Stomach (tissue), 7 donors: ENCODE measurements around the gene CYP2A7.

- PRO-cap: no peak
- RAMPAGE, long total RNA, 5 experiments: no peak in any of the 5 experiments
- RRBS: no CpG with 5 or more reads among the region's 7 CpGs
These were observed 5.0 kb downstream of the ACTMAP start for GRCh38 chr19:40745281-40745738.

DNA sequence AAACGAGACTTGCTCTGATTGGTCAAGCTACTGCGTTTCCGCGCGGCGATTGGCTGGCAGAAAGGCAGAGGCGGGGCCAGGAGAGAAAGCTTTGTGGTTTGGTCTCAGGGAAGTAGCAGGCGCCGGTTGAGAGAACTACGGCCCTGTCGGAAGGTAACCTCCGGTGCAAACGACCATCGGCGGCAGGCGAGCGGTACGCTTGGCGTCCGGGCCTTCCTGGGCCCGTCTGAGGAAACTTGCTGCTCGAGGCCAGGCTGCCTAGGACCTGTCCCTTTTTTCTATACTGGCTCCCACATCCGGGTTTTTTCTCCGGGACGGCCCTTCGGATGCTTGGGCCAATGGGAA lies 246 bp upstream of the SNRPA start:
- PRO-cap: bidirectional peak, plus-strand start at position 118 of the sequence, minus-strand start outside the sequence; bidirectional peak, plus-strand start outside the sequence, minus-strand start at position 282 of the sequence
- RAMPAGE, long total RNA, 5 experiments: start-site peak on the plus strand in 3 of 5 experiments, centred at positions 94 to 105 of the sequence, 16 to 47 reads per replicate
- RRBS: 1% methylated on average over 14 of the region's 26 CpGs

GRCh38 chr19:40882057-40882518 lies at the start of gene CYP2A7:
Gene CYP2A7 (minus strand): TSS chr19:40882231.
- PRO-cap: no peak
- RAMPAGE, long total RNA, 5 experiments: no peak in any of the 5 experiments
- RRBS: no CpG with 5 or more reads among the region's 4 CpGs

DNA sequence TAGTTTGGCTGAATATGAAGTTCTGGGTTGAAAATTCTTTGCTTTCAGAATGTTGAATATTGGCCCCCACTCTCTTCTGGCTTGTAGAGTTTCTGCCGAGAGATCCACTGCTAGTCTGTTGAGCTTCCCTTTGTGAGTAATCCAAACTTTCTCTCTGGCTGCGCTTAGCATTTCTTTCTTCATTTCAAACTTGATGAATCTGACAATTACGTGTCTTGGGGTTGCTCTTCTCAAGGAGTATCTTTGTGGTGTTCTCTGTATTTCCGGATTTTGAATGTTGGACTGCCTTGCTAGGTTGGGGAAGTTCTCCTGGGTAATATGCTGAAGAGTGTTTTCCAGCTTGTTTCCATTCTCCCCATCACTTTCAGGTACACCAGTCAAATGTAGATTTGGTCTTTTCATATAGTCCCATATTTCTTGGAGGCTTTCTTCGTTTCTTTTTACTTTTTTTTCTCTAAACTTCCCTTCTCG lies 21.3 kb upstream of the CYP2B6 start:
- PRO-cap: no peak
- RAMPAGE, long total RNA, 5 experiments: no peak in any of the 5 experiments
- RRBS: no CpG with 5 or more reads among the region's 6 CpGs

GRCh38 chr19:41003586-41004493 lies 12.8 kb downstream of the CYP2B6 start:
- PRO-cap: no peak
- RAMPAGE, long total RNA, 5 experiments: no peak in any of the 5 experiments
- RRBS: no CpG with 5 or more reads among the region's 21 CpGs

- PRO-cap: no peak
- RAMPAGE, long total RNA, 5 experiments: start-site peak on the plus strand in 1 of 5 experiments, at chr19:41206742-41207062 at its widest, 11 reads per replicate
- RRBS: no CpG with 5 or more reads among the region's 17 CpGs
These were observed 12.2 kb upstream of the AXL start for GRCh38 chr19:41206653-41207308.

DNA sequence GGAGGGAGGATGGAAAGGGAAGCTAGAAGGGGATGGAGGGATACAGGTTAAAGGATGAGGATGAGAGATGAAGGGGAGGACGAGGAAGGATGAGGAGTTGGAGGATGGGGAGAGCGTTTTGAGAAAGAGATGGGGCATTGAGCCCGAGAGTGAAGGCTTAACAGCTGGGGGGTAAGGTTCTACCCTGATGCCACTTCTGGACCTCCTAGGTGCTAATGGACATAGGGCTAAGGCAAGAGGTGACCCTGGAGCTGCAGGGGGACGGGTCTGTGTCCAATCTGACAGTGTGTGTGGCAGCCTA lies 19.9 kb downstream of the AXL start:
- PRO-cap: no peak
- RAMPAGE, long total RNA, 5 experiments: no peak in any of the 5 experiments
- RRBS: no CpG with 5 or more reads among the region's 4 CpGs

GRCh38 chr19:41263352-41264275 lies 558 bp upstream of the HNRNPUL1 start:
- PRO-cap: bidirectional peak, plus-strand start at chr19:41263392, minus-strand start at chr19:41263423; bidirectional peak, plus-strand start at chr19:41263494, minus-strand start at chr19:41263495; bidirectional peak, plus-strand start at chr19:41264019, minus-strand start at chr19:41263657
- RAMPAGE, long total RNA, 5 experiments: no peak in any of the 5 experiments
- RRBS: 1% methylated on average over 15 of the region's 56 CpGs

GRCh38 chr19:41264650-41265624 lies 765 bp downstream of the HNRNPUL1 start:
- PRO-cap: bidirectional peak, plus-strand start at chr19:41264802, minus-strand start at chr19:41264798; bidirectional peak, plus-strand start at chr19:41265093, minus-strand start at chr19:41264970
- RAMPAGE, long total RNA, 5 experiments: start-site peak on the plus strand in 3 of 5 experiments, at chr19:41265017-41265129 at its widest, 13 to 65 reads per replicate
- RRBS: 2% methylated on average over 25 of the region's 69 CpGs

DNA sequence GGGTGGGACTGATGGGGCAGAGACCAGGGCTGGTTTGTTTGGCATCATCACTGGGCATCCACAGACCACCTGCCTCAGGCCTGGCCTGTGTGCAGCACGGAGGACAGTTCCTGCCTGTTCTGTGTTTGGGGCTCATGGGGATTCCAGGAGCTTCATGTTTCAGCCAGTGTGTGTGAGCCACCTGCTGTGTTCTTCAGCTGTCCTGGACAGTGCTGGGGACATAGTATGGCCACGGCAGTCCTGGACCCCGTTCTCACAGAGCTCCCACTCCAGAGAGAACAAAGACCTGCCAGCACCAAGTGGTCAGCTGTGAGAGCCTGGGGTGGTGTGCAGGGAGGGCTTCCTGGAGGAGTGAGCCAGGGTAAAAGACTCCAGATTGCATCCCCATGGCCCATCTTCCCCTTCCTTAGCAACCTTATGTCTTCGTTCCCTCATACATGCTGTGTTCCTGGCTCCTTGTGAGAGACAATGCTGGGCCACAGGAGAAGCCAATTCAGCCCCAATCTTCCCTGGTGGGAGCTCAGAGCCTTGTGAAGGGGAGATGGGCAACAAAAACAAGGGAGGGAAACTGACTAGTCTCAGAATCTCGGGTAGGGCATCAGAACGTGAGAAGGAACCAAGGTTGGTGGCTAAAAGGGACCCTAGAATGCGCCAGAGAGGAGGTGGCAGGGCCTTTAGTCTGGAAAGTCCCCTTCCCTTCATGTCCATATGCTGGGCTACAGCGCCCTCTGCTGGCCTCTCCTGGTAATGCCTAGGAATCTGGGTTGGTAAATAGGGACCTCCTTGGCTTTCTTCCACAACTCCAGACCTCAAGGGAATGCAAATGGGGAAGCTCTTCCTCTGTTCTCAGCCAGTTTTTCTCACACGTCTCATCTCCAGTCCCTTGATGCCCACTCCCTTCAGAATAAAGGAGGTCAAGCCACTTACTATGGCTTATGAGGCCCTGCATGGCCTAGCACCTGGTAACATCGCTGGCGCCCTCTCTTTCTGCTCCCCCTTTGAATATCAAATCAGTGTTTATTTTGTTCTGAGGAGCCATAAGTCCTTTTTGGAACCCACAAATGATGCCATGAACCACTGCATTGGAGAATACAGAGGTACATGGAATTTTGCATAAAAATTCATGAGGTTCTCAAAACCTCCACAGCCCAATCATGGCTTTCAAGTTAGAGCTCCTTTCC lies 1.6 kb upstream of the CCDC97 start:
- PRO-cap: unidirectional peak, plus-strand start at position 799 of the sequence
- RAMPAGE, long total RNA, 5 experiments: no peak in any of the 5 experiments
- RRBS: no CpG with 5 or more reads among the region's 11 CpGs

- PRO-cap: no peak
- RAMPAGE, long total RNA, 5 experiments: no peak in any of the 5 experiments
- RRBS: no CpG with 5 or more reads among the region's 13 CpGs
These were observed 10.8 kb downstream of the CCDC97 start for GRCh38 chr19:41320522-41321448.

DNA sequence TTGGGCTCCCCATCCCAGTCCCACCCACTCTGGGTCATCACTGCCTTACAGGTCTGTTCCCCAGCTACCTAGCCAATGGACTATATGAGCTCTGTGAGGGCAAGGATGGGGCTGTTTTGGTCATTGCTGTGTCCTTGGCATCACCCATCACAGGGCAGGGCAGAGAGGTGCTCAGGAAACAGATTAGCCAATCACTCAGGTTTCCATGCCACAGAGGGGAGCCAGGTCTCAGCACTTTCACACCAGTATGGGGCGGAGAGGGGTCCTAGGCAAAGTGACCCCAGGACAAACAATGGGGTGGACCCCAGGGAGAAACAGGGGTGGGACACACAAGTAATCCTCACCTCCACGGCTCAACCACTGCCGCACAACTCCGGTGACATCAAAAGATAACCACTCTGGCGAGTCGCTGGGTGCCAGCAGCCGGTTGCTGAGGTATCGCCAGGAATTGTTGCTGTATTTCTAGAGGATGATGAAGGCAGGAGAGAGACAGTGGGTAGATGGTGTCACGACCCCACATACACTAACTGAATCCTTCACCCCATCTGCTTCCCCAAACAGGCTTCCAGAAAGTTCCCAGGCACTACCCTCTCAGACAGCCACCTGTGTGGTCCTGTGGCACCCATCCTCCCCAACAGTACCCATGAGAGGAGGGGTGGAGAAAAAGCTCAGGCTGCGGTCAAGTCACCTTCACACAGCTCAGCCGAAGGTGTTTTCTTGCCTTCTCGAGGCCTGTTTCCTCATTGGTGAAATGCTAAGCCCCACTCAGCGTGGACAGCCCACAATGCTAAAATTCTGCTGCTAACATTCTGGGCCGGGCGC lies 9.1 kb downstream of the TGFB1 start:
- PRO-cap: no peak
- RAMPAGE, long total RNA, 5 experiments: start-site peak on the minus strand in 1 of 5 experiments, centred at position 401 of the sequence, 10 reads per replicate
- RRBS: 97% methylated on average over 4 of the region's 15 CpGs

GRCh38 chr19:41447648-41448237 lies 4.8 kb downstream of the ERICH4 start:
- PRO-cap: no peak
- RAMPAGE, long total RNA, 5 experiments: no peak in any of the 5 experiments
- RRBS: no CpG with 5 or more reads among the region's 14 CpGs

DNA sequence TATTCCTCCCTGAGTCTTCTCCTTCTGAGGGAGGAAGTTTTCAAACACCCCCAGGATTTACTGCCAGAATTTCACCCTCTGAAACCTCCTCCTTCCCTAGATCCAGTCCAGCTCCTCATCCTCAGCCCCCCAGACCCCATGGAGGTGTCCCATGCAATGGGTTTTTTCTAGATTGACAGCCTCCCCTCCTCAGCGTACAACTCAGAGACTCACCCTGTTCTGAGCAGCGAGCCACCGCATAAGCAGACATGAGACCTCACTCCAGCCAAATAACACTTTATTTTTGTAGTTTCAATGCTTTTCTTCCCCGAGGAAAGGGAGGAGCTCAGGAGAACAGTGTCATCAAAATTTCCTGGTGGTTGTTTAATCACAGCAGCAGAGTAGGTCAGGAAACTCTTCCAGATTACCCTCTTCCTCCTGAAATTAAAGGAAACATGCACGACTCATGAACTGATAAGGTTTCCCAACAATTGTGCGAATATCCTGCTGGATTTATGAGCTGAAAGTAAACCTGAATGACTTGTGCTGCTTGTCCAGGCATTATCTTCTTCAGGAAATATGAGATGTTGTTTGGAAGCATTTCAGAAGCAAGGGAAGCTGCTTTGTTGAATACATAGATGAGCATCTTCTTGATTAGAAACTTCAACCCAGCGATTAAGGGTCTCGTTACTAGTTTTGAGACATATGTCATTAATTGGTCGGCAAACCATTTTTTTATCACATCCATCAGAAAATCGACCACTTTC lies 36.1 kb downstream of the ERICH4 start:
- PRO-cap: bidirectional peak, plus-strand start at position 508 of the sequence, minus-strand start at position 274 of the sequence
- RAMPAGE, long total RNA, 5 experiments: no peak in any of the 5 experiments
- RRBS: no CpG with 5 or more reads among the region's 10 CpGs

GRCh38 chr19:41548785-41549589 lies 27.0 kb upstream of the CEACAM21 start:
- PRO-cap: bidirectional peak, plus-strand start at chr19:41549518, minus-strand start at chr19:41549361
- RAMPAGE, long total RNA, 5 experiments: no peak in any of the 5 experiments
- RRBS: no CpG with 5 or more reads among the region's 8 CpGs

DNA sequence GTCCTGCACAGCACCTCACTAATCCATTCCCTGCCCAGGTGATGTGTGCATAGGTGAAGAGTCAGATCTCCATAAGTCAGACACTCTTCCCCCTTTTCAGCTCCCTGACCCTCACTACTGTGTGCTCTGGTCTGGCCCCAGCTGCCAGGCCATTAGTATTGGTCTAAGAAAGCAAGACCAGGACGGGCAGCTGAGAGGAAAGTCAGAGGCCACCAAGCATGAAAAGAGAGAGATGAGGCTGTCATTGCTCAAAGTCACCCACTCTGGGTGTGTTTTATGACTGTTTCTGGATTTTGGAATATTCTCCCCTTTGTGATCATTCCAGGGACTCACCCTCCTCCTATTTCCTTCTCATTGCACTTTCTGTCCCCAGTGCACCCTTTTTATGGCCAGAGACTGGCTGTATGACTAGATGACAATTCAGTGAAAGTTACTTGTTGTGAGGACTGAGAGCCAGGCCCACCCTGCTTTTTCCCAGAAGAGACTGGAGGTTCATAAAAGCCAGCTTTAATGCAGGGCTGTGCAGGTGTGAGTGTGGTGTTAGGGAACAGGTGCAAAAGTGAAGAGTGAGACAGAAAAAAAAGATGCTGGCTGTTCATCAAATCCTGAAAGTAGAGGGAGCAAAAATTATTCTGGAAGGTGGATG lies 17.4 kb downstream of the CEACAM7 start:
- PRO-cap: no peak
- RAMPAGE, long total RNA, 5 experiments: no peak in any of the 5 experiments
- RRBS: no CpG with 5 or more reads among the region's 1 CpG

DNA sequence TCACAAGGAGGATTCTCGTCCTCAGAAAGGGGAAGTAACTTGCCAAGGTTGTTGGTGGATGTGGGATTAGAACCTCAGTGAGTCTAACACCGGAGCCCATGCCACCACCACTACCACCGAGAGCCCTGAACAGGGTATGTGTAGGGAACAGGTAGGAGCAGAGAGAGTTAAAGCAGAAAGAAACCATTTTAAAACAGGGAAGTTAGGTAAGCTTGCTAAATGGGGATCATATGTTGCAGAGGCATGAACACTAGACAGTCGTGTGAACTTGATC lies 9.5 kb upstream of the CEACAM6 start:
- PRO-cap: no peak
- RAMPAGE, long total RNA, 5 experiments: no peak in any of the 5 experiments
- RRBS: no CpG with 5 or more reads among the region's 4 CpGs

DNA sequence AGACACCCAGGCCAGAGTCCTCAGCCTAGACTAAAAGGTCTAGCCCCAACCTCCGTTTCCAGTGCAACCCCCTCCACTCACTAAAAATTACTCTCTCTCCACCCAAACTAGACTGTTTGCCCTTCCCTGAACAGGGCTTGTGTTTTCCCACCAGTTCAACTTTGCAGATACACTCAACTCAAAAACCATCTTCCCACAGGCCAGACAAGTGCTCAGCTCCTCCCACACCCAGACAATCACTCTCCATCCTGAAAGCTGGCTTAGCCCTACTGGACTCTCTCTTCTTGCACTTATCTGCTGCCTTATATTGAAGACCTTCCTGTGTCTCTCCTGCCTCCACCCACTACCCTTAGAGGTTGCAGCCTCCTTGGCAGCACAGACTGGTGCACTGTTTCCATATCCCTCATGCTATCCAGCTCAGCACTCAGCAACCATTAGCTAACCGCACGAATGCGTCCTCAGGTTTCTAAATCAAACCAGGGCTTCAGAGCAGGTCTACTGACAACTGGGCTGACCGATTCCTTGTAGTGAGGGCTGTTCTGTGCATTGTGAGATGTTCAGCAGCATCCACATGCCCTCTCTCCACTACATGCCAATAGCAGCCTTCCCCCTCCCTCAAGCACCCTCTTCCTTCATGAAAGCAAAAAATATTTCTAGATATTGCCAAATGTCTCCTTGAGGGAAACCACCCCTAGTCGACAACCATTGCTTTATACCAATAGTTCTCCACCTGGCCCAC lies 2.8 kb upstream of the CEACAM6 start:
- PRO-cap: no peak
- RAMPAGE, long total RNA, 5 experiments: no peak in any of the 5 experiments
- RRBS: no CpG with 5 or more reads among the region's 6 CpGs

- PRO-cap: no peak
- RAMPAGE, long total RNA, 5 experiments: no peak in any of the 5 experiments
- RRBS: 1% methylated on average over 24 of the region's 40 CpGs
These were observed 264 bp downstream of the RPS19 start for GRCh38 chr19:41860366-41860671.

GRCh38 chr19:41913089-41913453 lies 15.2 kb downstream of the ERFL start:
- PRO-cap: no peak
- RAMPAGE, long total RNA, 5 experiments: no peak in any of the 5 experiments
- RRBS: 3% methylated on average over 9 of the region's 35 CpGs